Mesangial cell (primary cell): Measurements from ENCODE around the gene PPTC7.

DNA sequence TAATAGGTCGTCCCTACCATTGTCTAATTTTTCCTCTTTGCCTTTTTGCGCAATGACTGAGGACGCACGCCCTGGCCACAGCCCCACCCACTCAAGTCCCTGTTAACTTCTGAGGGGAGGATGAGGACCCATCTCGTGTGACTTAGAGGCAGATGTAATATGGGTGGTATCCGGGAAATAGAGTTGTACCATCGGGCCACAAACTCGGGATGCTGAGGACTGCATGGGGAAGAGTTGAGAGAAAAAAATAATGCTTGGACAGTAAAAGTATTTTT lies 240 bp downstream of the RAD9B start:
- RAMPAGE, long total RNA: no peak

DNA sequence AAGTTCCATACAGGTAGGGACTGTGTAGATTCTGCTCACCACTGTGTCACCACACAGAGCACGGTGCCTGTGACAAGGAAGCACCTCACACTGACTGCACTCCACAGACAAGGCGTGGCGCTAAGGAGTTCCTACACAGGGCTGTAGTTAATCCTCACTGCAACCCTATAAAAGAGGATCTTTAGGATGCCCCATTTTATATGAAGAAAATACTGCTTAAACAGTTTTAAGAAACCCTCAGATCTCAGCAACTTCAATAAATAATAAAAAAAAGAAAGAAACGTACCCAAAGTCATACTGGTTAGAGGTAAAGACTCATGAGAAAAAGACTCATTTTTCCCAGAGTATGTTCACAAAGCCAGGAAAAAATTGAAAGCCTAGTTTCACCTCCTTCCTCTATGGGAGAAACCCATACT lies 36.9 kb downstream of the RAD9B start:
- RAMPAGE, long total RNA: no peak

- RAMPAGE, long total RNA: no peak
Observed at GRCh38 chr12:110546594-110547008, 36.5 kb downstream of the PPTC7 start.

DNA sequence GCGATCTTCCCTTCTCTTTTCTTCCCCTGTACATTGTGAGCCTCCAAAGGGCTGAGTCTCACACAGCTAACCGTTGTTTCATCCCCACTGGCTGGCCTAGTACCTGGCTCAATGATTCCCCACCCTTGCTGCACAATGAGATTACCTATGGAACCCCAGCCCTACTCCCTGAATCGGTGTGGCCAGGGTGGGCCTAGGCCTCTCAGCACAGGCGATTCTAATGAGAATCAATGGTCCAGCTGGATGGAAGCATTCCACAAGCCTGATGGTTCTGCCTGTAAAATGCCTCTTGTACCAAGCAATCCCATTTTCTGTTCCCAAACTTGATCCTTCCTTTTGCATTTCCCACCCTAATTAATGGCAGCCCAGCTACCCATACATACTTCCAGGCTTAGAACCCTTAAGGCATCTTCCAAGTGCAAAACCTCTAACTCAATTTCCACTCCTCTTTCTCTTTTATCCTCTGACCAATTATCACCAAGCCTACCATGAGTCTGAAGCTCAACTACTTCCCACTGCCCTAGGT lies 16.0 kb downstream of the PPTC7 start:
- RAMPAGE, long total RNA: no peak

DNA sequence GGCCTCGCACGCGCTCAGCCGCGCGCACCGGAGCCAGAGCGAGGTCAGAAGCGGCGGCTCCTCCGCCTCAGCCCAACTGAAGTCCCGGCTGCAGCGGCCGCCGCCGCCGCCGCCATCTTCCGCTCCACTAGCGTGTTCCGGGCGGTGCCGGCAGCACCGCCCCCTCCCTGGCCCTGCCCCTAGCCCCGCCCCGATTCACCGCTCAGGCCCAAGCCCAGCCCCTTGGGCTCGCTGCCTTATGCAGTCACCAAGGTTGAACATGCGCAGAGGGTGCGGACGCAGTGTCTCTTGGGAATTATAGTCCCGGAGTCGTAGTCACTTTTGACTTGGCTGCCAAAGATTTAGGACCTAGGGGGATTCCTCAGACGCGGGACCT lies at the start of gene PPTC7:
TSS of gene PPTC7 (minus strand) at position 132 of the 376 bp plus-strand sequence.
- RAMPAGE, long total RNA: no peak

GRCh38 chr12:110638017-110638258 lies 24.0 kb downstream of the TCTN1 start:
- RAMPAGE, long total RNA: no peak

- RAMPAGE, long total RNA: no peak
Observed at GRCh38 chr12:110661211-110662053, 27.5 kb downstream of the HVCN1 start.

- RAMPAGE, long total RNA: no peak
Observed at GRCh38 chr12:110677185-110678167, 11.4 kb downstream of the HVCN1 start.

GRCh38 chr12:110819687-110820284 lies 27.0 kb upstream of the CCDC63 start:
- RAMPAGE, long total RNA: no peak

GRCh38 chr12:110931364-110932004 lies 11.1 kb upstream of the MYL2 start:
- RAMPAGE, long total RNA: no peak

DNA sequence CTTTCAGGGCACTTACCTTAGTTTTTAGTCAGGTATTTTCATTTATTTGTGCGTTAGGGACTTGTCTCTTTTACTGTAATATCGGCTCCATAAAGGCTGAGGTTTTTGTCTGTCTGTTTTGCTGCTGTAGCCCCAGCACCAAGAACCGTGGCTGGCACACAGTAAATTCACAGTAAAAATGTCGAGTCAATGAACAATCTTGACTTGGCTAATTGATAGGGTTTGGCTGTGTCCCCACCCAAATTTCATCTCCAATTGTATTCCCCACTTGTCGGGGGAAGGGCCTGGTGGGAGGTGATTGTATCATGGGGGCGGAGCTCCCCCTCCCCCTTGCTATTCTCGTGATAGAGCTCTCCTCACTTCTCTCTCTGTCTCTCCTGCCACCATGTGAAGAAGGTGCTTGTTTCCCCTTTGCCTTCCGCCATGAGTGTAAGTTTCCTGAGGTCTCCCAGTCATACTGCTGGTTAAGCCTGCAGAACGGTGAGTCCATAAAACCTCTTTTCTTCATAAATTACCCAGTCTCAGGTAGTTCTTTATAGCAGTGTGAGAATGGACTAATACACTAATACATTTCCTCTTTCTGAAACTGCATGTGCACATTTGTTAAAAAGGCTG lies 15.9 kb upstream of the MYL2 start:
- RAMPAGE, long total RNA: no peak

DNA sequence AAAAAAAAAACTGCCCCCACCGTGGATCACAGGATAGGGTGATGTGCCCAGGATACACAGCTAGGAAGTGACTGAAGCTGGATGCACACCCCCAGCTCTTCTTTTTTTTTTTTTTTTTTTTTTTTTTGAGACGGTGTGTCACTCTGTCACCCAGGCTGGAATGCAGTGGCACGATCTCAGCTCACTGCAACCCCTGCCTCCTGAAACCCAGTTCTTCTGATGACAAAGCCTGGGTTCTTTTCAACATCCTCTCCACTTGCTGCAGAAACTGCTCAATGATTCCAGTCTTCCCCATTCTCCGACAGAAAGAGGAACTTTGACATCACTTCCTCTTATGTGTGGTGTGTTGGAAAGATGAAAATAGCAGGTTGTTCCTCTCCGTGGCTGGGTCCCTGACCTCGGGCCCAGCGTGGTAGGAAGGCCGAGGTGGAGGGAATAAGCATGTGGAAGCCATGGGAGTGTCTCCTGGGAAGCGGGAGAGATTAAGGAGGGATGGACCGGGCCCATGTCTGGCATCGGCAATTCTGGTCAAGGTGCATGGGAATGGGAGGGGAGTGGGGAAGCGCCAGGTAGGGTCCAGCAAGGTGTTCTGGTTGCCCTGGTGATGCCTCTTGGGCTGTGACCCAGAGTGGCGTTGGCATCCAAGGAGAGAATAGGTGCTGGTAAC lies 136.6 kb downstream of the CUX2 start:
- RAMPAGE, long total RNA: no peak

GRCh38 chr12:111355138-111355626 lies 13.7 kb downstream of the PHETA1 start:
- RAMPAGE, long total RNA: no peak

DNA sequence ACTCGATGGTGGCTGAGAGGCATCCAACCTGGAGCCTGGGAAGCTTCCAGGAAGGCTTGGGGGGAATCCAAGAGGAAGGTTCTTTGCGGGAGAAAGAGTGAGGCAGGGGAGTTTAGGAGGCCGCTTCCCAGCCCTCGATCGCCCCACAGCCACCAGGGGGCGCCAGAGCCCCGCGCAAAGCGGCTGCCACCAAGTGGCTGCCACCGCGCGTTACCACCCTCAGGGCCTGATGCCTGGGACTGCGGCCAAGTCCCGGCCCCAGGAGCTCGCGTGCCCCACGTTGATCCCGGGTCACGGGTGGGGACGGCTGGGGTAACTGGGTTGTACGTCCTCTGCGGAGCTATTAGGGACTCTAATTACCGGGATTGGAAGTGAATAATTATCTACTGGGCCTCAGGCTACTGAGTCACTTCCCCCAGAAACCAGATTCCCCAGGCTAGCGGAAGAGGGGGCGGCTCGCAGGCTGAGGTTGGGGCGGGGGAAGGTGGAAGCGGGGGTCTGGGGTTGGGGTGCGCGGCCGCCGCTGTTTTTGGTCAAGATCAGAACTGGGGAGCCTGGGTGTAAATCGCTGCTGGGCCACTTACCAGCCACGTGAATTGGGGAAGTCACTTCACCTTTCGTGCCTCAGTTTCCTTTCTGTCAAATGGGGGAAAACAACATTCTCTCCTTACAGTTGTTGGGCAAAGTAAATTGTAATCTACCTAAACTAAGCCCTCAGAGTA lies 8.6 kb upstream of the SH2B3 start:
- RAMPAGE, long total RNA: no peak

GRCh38 chr12:111427306-111428075 lies 21.8 kb downstream of the SH2B3 start:
- RAMPAGE, long total RNA: no peak

DNA sequence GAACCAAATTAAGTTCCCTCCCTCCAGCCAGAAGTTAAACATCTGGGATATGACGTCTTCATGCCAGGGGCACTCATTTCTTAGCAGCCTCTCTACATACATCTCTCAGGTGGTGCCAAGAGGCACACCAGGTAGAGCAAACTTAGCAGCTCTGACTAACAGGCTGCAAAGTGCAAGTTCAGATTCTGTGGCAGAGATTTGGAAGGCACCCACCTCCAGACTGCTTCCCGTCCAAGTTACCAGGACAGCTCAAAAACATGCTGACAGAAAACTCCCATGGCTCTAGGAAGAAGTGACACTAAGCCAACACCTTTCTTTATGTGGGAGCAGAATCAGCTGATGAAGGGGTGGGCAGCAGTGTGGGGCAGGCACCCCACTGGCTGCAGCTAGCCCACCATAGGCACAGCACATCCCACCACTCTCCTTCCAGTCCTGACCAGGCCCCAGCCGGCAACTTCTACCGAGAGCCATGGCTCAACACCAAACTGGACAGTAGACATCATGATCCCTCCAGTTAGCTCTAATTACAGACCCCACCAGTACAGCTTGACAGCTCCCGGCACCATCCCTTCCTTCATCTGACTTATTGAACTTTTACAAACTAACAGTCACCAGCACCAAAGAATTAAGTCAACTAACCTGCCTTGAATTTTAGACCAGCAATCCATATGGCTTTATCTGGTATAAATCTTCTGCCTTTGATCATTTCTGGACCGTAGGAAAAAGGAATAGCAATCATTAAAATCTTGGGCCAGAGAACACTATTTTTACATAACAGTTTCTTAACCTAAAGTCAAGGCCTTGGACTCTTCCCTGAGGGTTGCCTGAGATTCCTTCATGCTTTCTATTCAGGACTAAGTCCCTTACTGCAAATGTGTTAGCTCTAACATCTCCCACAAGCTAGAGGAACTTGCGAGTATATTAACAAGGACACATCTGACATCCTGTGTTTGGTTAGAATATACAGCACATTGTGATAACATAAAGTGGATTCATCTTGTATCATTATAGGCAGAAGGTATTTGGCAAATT lies 45.1 kb downstream of the SH2B3 start:
- RAMPAGE, long total RNA: no peak

- RAMPAGE, long total RNA: no peak
Observed at GRCh38 chr12:111842526-111843235, 653 bp downstream of the MAPKAPK5 start.

GRCh38 chr12:112005688-112006406 lies 7.1 kb downstream of the TMEM116 start:
- RAMPAGE, long total RNA: no peak

GRCh38 chr12:112158793-112159092 lies 33.4 kb downstream of the TRAFD1 start:
- RAMPAGE, long total RNA: no peak

DNA sequence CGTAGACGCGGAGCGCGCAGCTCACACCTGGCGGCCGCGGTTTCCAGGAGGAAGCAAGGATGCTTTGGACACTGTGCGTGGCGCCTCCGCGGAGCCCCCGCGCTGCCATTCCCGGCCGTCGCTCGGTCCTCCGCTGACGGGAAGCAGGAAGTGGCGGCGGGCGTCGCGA lies 162 bp upstream of the PTPN11 start:
- RAMPAGE, long total RNA: no peak